Body of pancreas (tissue), 2 donors: Measurements from ENCODE around the genes CD80, NR1I2 and KPNA1.

- PRO-cap = no peak
- RAMPAGE, long total RNA, 2 experiments = no peak in any of the 2 experiments
Observed at GRCh38 chr3:119305366-119305757, 11.2 kb downstream of the ARHGAP31 start.

DNA sequence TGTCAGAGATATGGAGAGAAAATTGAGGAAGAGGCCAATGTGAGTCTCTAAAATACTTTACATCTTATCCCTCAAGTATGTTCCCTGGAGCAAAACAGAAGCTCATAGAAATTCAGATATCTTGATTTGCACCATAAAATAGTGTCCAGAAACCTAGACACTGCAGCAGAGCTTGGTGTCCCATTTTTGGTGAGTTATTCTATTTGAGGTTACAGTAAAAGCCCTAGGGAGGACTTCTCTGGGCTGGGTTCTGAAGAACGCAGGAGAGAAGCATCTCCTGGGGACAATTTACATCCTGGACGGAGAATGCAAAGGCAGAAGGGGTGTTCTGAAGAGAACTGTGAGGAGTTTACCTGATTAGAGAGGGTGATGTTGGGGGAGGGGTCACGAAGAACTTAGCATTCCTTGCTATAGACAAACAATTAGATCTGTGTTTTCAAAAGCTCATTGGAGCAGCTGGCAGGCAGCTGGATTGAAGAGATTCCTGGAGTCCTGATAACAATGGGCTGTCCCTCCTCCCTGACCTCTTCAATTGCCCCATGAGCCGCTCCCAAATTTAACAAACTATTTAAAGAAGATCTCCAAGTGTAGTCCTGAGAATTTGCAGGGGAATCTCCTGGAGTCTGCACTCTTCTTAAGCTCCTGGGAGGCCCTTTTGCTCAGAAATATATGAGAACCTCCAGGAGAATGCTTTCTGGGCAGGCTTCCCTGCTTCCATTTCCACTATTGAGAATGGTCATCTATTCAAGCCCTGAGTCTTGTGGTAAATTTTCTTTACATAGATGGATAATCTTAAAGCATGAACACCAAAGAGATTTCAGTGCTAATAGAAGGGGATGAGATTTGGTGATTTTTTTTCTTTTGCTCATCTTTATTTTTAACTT is 55.2 kb downstream of the ARHGAP31 start:
- PRO-cap = no peak
- RAMPAGE, long total RNA, 2 experiments = no peak in any of the 2 experiments

DNA sequence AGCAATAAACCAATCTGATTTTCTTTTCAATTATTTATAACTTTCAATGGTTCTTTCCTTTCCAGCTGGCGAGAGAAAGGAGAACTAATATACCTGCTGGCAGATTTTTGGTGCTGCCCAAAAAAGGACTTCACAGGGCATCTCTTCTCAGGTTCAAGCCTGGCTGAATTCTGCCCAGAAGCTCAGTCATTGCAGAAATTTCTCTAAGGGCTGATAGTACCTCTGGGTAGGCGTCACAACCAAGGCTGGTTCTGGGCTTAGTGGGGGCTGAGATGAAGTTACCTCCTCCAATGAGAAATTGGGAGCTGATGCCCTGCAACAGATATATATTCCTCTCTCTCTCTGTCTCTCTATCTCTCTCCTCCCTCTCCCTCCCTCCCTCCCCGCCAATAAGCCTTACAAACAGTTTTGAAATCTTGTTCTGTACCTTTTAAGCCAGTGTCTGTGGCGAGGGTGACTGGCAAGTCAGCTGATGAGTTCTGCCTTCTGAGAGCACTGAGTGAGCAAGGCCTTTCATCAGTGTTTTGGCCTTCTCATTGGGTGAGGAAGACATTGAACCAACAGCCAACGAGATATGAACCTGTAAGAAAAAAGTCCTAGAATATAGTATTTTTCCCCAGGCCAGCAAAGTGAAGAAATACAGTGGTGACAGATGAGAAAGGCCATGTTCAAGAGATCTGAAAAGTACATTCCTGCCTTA is 45.6 kb downstream of the TMEM39A start:
- PRO-cap = no peak
- RAMPAGE, long total RNA, 2 experiments = no peak in any of the 2 experiments

DNA sequence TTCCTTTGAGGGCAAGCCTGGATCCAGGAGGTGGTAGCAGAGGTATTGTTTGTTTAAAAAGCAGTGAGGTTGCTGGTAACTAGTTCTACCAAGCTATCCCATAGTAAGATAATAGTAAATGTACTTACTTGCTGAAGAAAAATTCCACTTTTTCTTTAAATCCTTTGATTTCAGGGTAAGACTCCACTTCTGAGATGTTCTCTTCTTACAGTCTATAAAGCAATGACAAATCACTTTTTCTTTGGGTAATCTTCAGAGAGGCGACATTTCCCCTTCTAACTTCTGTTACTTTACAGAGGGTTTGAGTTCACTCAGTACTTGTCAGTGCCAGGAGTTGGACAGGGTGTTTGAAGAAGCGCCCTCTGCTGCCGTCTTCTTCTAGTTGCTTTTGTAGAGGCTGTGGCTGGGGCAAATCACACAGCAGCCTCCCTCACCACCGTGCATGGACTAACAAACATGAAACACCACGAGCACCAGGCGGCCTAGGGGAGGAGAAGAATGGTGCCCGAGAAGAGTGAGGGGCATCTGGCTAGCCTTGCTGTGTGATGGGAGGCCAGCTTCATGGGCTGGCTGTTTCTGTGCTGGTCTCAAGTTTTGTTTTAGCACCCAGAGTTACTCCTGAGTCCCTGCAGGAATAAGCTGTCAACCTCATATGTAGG is at the start of gene CD80:
TSS of gene CD80 (minus strand) at position 303 of the 659 bp plus-strand sequence.
- PRO-cap = no peak
- RAMPAGE, long total RNA, 2 experiments = no peak in any of the 2 experiments

DNA sequence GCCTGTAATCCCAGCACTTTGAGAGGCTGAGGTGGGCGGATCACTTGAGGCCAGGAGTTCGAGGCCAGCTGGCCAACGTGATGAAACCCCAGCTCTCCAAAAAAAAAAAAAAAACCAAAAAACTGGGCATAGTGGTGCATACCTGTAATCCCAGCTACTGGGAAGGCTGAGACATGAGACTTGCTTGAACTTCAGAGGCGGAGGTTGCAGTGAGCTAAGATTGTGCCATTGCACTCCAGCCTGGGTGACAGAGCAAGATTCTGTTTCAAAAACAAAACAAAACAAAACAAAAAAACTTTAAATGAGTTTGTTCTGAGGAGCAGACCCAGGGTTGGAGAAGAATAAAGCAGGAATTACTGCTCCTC is 2.3 kb upstream of the CD80 start:
- PRO-cap = no peak
- RAMPAGE, long total RNA, 2 experiments = no peak in any of the 2 experiments

GRCh38 chr3:119636160-119636705 is 24.2 kb downstream of the POPDC2 start:
- PRO-cap = no peak
- RAMPAGE, long total RNA, 2 experiments = no peak in any of the 2 experiments

DNA sequence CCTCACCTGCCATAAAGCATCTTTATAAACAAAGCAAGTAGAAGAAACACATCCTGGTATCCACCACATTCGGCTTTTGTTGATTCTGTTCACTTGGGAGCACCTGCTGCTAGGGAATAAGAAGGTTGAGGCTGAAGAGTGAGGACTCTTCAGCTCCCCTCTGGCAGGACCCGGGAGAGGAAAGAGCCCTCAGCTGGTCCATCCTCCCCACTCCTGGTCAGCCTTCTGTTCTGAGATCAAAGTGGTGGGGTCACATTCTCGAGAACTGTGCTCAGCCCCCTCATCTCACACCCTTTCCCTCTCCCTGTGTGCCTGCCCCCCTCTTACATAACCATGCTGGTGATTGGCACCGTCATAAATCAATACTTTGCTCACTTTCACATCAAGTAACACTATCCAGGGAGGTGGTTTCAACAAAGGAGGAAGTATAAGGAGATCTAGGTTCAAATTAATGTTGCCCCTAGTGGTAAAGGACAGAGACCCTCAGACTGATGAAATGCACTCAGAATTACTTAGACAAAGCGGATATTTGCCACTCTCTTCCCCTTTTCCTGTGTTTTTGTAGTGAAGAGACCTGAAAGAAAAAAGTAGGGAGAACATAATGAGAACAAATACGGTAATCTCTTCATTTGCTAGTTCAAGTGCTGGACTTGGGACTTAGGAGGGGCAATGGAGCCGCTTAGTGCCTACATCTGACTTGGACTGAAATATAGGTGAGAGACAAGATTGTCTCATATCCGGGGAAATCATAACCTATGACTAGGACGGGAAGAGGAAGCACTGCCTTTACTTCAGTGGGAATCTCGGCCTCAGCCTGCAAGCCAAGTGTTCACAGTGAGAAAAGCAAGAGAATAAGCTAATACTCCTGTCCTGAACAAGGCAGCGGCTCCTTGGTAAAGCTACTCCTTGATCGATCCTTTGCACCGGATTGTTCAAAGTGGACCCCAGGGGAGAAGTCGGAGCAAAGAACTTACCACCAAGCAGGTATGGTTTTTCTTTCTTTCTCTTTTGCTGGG is at the start of gene NR1I2:
TSS of gene NR1I2 (plus strand) at position 785 of the 1,016 bp plus-strand sequence.
- PRO-cap = no peak
- RAMPAGE, long total RNA, 2 experiments = no peak in any of the 2 experiments

DNA sequence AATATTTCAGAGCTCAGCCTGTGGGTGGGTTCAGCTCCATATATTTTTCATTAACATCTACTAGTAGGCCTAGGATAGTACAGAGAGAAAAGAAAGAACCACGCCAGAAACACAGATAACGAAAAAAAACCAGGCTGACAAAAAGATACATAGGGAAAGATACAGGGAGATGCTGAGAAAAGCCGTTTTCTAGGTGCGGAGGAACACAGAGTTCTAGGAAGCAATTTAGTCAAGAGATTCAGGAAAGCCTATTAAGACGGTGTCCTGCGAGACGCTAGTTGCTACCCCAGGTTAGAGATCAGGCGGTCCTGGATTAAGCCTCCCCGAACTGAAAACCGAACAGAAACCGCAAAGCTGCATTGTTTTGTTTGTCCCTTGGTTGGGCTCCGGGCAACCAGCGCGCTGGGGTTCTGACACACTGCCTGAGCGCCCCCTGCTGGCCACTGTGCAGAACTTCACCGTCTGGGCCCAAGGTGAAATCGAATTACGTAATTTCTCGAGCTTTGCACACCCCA is 37.4 kb upstream of the NDUFB4 start:
- PRO-cap = unidirectional peak, minus-strand start at position 330 of the sequence
- RAMPAGE, long total RNA, 2 experiments = no peak in any of the 2 experiments

- PRO-cap = no peak
- RAMPAGE, long total RNA, 2 experiments = no peak in any of the 2 experiments
Observed at GRCh38 chr3:120597148-120597585, 1.0 kb downstream of the NDUFB4 start.

DNA sequence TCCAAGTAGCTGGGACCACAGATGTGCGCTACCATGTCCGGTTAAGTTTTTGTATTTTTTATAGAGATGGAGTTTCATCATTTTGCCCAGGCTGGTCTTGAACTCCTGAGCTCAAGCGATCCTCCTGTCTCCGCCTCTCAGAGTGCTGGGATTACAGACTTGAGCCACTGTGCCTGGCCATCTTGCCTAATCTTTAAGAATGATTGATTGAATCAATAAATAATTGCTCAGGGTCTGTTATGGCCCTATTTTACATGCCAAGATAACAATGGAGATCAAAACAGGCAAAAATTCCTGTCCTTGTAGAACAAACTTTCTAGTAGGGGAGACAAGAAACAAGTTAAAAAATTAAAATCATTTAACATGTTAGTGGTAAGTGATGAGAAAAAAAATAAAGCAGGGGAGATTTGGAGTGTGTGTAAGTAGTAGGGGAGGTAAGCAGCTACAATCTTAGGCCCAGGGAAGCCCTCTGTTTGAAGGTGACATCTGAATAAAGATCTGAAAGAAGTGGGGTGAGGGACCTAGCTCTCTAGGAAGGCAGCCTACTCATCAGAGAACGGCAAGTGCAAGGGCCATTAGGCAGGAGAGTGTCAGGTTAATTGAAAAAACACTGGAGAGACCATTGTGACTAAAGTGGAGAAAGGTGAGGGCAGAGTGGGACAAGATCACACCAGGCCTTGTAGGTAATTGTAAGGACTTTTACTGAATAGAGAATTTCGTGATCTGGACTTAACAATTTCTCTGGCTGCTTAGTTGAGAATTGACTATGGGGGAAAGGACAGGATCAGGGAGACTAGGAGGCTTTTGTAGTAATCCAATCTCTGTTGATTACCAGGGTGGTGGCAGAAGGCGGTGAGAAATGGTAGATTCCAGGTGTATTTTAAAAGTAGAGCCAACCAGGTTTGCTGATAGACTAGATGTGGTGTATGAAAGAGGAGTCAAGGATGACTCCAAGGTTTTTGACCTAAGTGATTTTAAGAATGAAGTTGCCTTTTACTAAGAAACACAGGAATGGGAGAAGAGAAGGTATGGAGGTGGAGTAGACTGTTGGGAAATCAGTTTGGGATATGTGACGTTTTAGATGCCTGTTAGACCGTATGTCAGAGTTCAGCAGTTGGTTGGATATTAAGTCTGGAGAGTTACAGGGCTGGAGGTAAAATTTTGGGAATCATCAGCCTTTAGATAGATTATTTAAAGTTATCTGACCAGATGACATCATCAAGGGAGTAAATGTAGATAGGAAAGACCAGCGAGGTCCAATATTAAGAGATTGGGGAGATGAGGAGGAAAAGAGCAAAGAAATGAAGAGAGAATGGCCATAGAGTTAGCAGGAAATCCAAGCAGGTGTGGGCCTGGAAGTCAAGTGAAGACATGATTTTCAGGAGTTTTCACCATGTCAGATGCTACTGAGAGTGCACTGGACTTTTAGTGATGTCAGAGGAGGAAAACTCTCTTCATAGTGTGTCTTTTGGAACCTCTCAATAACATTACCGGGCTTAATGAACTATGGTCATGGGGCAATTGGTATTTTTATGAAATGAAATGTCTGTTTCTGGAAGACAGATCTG is 2.6 kb downstream of the NDUFB4 start:
- PRO-cap = no peak
- RAMPAGE, long total RNA, 2 experiments = no peak in any of the 2 experiments

- PRO-cap = no peak
- RAMPAGE, long total RNA, 2 experiments = no peak in any of the 2 experiments
Observed at GRCh38 chr3:121658057-121658529, 2.6 kb downstream of the HCLS1 start.

- PRO-cap = no peak
- RAMPAGE, long total RNA, 2 experiments = no peak in any of the 2 experiments
Observed at GRCh38 chr3:121667257-121667879, 6.7 kb upstream of the HCLS1 start.

DNA sequence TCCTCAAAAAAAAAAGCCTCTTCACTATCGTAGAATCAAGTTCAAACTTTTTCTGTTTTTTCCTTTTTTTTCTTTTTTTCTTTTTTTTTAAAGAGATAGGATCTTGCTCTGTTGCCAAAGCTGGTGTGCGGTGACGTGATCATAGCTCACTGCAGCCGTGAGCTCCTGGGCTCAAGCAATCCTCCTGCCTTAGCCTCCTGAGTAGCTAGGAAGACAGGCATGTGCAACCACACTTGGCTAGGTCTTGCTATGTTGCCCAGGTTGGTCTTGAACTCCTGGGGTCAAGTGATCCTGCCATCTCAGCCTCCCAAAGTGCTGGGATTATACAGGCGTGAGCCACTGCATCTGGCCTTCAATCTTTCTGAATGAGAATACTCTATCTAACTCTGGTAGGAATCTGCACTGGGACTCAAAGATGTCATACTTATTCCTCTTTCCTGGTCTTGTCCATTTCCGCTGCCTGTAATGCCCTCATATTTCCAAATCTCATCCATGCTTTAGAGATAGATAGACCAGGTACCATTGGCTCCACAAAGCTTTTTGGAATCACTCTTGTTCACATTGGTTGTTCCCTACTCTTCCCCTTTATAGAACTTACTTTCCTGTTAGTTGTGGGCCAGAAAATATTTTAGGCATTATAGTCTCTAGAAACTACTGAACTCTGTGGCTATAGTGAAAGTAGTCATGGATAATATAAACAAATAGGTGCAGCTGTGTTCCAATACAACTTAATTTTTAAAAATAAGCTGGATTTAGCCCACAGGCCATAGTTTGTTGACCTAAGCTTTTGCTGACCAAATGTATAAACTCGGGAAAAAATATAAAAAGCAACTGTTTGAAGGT is 13.7 kb downstream of the IQCB1 start:
- PRO-cap = no peak
- RAMPAGE, long total RNA, 2 experiments = no peak in any of the 2 experiments

- PRO-cap = no peak
- RAMPAGE, long total RNA, 2 experiments = no peak in any of the 2 experiments
Observed at GRCh38 chr3:121997810-121998307, 24.2 kb downstream of the ILDR1 start.

DNA sequence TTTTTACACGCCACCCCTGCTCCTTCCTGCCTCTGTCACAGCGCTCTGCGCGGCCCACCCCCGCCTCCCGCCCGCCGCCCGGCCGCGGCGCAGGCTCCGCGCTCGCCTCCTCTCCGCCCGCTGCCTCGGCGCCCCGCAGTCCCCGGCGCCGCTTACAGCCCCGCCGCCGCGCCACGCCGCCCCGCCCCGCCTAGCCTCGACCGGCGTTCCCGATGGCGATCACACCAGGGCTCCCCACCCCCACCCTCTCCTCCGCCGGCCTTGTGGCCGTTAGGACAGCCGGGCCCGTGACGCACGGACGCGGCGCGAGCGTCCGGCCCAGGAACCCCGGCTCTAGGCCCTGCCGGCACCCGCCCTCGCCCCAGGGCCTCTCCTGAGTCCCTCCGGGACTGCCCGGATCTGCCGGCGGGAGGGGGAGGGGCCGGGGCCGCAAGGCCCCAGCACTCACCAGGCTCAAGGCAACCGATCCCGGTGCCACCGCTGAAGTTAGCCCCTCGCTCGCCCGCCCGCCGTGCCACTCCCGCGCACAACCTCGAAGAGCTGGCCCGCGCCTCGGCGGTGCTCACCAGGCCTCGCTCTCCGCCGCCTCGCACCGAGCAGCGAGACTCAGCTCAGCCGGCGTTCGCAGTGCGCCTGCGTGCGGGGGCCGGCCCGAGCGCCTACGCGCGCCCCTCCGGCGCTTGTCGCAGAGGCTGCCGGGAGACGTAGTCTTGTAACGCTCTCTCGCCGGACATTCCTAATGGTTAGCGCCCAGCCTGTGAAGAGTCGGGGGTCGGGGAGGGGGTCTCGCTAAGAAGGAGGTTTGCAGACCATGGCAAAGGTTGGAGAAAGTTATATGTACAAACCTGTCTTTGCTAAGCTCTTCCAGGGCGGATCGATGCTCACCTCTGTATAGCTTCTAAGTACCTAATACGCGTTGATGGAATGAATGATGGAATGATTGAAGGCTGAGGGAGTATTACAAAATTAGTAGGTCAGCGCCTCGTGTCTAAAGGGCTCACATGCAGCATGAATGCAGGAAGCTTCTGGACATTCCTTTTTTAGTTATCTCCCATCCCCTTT is at the start of gene KPNA1:
TSS of gene KPNA1 (minus strand) at position 631 of the 1,062 bp plus-strand sequence.
- PRO-cap = bidirectional peak, plus-strand start at position 273 of the sequence, minus-strand start at position 236 of the sequence; bidirectional peak, plus-strand start at position 386 of the sequence, minus-strand start at position 335 of the sequence; unidirectional peak, minus-strand start at position 534 of the sequence; unidirectional peak, minus-strand start at position 581 of the sequence
- RAMPAGE, long total RNA, 2 experiments = start-site peak on the minus strand in 2 of 2 experiments, centred at positions 597 to 599 of the sequence, 525 to 550 reads per replicate

GRCh38 chr3:122578841-122579272 is 1.4 kb downstream of the PARP15 start:
- PRO-cap = no peak
- RAMPAGE, long total RNA, 2 experiments = no peak in any of the 2 experiments

DNA sequence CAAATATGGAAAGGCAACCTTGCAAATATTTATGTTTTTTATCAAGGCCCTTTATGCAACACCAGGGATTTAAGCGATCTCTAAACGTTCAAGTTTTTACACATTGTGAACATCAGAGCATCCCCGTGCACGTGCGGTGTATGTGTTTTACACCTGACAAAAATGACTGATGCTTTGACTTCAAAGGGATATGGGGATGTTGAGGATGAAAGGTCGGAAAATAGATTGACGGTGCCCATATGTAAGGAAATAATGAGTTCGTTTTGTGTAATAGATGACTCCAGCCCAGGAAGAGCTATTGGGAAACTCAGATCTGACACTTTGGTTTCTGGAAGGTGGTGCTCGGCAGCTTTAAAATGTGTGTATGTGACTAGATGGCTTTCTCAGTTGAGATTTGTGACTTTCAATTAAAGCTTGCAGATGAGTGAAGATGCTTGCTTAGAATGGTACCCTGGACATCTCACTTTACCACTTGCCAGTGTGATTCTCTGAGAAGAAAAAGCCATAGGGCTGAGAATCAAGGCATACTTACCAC is 906 bp downstream of the SLC49A4 start:
- PRO-cap = no peak
- RAMPAGE, long total RNA, 2 experiments = no peak in any of the 2 experiments

- PRO-cap = no peak
- RAMPAGE, long total RNA, 2 experiments = no peak in any of the 2 experiments
Observed at GRCh38 chr3:122797268-122797710, 2.4 kb downstream of the SLC49A4 start.

- PRO-cap = no peak
- RAMPAGE, long total RNA, 2 experiments = no peak in any of the 2 experiments
Observed at GRCh38 chr3:122804120-122804646, 9.3 kb downstream of the SLC49A4 start.

GRCh38 chr3:123028361-123028921 is 878 bp upstream of the SEMA5B start:
- PRO-cap = unidirectional peak, plus-strand start at chr3:123028692
- RAMPAGE, long total RNA, 2 experiments = no peak in any of the 2 experiments